ENCODE measurements around a stretch of chr6.

- PRO-cap: no peak
- RAMPAGE, long total RNA: no peak
Observed at GRCh38 chr6:154246411-154247356, 109.9 kb downstream of the IPCEF1 start.

- PRO-cap: no peak
- RAMPAGE, long total RNA: no peak
Observed at GRCh38 chr6:154438657-154439715, 71.5 kb downstream of the CNKSR3 start.

- PRO-cap: no peak
- RAMPAGE, long total RNA: no peak
Observed at GRCh38 chr6:154481259-154481734, 29.2 kb downstream of the CNKSR3 start.

DNA sequence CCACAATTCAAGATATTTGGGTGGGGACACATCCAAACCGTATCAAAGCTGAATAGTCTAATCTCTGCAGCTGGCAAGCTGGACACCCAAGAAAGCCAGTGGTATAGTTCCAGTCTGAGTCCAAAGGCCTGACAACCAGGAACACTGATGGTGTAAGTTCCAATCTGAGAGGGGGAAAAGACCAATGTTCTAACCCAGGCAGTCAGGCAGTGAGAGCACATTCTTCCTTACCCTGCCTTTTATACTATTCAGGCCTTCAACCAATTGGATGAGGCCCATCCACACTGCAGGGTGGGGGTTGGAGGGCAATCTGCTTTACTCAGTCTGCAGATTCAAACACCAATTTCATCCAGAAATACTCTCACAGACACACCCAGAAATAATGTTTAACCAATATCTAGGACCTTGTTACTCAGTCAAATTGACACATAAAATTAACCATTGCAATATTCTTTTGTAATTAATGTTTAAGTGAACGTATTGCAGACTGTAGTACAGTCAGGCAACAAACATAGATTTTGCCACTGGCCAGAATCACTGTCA lies 18.1 kb upstream of the CNKSR3 start:
- PRO-cap: no peak
- RAMPAGE, long total RNA: no peak

- PRO-cap: no peak
- RAMPAGE, long total RNA: no peak
Observed at GRCh38 chr6:154771615-154772099, 38.4 kb downstream of the SCAF8 start.

DNA sequence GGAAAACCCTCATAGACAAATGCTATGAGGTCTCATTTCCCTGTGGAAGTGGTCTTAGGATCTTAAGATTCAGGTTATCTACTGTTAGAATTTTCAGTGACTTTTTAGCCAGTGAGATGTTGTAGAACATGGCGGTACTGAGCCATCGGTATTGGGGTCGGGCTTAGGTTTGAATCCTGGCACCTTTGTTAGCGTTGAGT lies 118.7 kb upstream of the CLDN20 start:
- PRO-cap: no peak
- RAMPAGE, long total RNA: no peak

GRCh38 chr6:155315349-155315743 lies 1.1 kb upstream of the TFB1M start:
- PRO-cap: no peak
- RAMPAGE, long total RNA: no peak

DNA sequence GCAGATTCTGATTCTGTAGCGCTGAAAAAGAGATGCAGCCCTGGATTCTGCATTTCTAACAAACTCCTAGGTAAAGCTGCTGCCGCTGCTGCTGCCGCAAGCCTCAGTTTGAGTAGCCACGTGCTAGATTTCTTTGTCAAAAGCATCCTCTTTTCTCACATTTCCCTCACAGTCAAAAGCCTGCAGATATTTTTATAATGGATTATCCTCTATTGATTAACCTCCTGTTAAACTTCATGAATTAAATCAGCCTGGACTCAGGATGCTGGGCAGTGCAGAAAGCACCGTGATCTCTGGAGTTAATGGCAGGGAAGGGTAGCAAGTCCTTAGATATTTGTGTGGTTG lies 178.5 kb upstream of the NOX3 start:
- PRO-cap: no peak
- RAMPAGE, long total RNA: no peak

GRCh38 chr6:155694161-155694631 lies 238.6 kb upstream of the NOX3 start:
- PRO-cap: no peak
- RAMPAGE, long total RNA: no peak

- PRO-cap: no peak
- RAMPAGE, long total RNA: no peak
Observed at GRCh38 chr6:155834969-155835404, 379.3 kb upstream of the NOX3 start.

- PRO-cap: no peak
- RAMPAGE, long total RNA: no peak
Observed at GRCh38 chr6:156175932-156176591, 601.1 kb upstream of the ARID1B start.

GRCh38 chr6:156427333-156427748 lies 349.8 kb upstream of the ARID1B start:
- PRO-cap: no peak
- RAMPAGE, long total RNA: no peak

DNA sequence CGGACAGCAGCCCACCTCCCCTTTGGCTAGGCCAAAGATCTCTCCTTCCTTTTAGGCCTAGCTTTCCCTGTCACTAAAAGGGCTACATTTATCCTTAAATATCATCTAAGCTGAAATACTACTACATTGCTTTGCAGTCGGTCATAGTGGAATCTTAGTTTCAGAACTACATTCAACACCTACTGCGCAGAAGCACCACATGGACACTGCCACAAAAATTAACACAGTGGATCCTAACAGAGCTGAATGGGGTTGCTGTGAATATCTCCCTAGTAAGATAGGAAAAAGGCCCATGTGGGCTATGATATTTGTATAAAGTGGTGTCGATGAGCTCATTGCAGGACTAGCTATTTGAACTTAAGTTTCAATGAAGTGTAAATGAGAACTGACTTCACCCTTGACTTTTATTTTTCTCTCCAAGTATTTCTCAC lies 56.6 kb upstream of the ARID1B start:
- PRO-cap: no peak
- RAMPAGE, long total RNA: no peak

- PRO-cap: no peak
- RAMPAGE, long total RNA: no peak
Observed at GRCh38 chr6:156776211-156776760, 892 bp upstream of the ARID1B start.

DNA sequence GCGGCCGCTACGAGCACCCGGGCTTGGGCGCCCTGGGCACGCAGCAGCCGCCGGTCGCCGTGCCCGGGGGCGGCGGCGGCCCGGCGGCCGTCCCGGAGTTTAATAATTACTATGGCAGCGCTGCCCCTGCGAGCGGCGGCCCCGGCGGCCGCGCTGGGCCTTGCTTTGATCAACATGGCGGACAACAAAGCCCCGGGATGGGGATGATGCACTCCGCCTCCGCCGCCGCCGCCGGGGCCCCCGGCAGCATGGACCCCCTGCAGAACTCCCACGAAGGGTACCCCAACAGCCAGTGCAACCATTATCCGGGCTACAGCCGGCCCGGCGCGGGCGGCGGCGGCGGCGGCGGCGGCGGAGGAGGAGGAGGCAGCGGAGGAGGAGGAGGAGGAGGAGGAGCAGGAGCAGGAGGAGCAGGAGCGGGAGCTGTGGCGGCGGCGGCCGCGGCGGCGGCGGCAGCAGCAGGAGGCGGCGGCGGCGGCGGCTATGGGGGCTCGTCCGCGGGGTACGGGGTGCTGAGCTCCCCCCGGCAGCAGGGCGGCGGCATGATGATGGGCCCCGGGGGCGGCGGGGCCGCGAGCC lies 1.4 kb downstream of the ARID1B start:
- PRO-cap: no peak
- RAMPAGE, long total RNA: no peak

- PRO-cap: no peak
- RAMPAGE, long total RNA: no peak
Observed at GRCh38 chr6:156827359-156827755, 50.2 kb downstream of the ARID1B start.

GRCh38 chr6:156953207-156954118 lies 176.3 kb downstream of the ARID1B start:
- PRO-cap: no peak
- RAMPAGE, long total RNA: no peak

DNA sequence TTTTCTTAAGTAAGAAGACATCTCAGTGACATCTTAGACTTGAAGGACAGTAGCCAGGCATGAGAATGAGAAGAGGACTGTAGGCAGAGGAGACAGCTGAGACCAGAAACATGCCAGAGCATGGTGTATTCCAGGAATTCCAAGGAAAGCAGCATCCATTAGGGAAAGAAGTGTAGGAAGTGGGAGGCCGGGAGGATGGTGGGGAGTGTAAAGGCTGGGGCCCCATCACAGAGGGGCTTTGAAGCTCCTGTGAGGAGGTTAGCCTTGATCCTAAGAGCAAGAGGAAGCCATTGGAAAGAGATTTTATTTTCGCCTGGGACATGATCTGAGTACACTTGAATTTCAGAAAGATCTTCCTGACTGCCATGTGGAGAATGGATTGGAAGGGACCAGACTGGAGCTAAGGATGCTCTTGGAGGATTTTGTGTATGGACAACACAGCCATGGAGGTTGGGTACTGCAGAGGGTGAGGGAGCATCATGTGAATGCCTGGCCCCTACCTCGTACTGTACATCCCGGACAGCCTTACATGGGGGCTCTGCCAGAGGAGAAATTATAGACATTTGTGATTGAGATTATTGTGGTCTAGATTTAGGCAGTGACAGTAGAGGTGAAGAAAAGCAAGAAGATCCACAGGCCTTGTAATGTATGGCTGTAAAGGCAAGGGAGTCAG lies 225.8 kb downstream of the ARID1B start:
- PRO-cap: no peak
- RAMPAGE, long total RNA: no peak

GRCh38 chr6:157036272-157036869 lies 259.2 kb downstream of the ARID1B start:
- PRO-cap: no peak
- RAMPAGE, long total RNA: no peak

GRCh38 chr6:157244074-157244607 lies 79.2 kb downstream of the TMEM242 start:
- PRO-cap: no peak
- RAMPAGE, long total RNA: no peak

Measured in Karpas-422 (cell line).